Fallopian tube (tissue), 1 donor: ENCODE measurements around a stretch of chr10.

- PRO-cap, result no peak
Observed at GRCh38 chr10:14531968-14532428, 201.3 kb upstream of the FRMD4A start.

GRCh38 chr10:14578184-14579167 is 196.2 kb downstream of the FAM107B start:
- PRO-cap, result no peak

- PRO-cap, result no peak
Observed at GRCh38 chr10:14601022-14601770, 173.5 kb downstream of the FAM107B start.

GRCh38 chr10:14749043-14749780 is 25.5 kb downstream of the FAM107B start:
- PRO-cap, result unidirectional peak, minus-strand start at chr10:14749109

- PRO-cap, result no peak
Observed at GRCh38 chr10:14750726-14751903, 23.6 kb downstream of the FAM107B start.

DNA sequence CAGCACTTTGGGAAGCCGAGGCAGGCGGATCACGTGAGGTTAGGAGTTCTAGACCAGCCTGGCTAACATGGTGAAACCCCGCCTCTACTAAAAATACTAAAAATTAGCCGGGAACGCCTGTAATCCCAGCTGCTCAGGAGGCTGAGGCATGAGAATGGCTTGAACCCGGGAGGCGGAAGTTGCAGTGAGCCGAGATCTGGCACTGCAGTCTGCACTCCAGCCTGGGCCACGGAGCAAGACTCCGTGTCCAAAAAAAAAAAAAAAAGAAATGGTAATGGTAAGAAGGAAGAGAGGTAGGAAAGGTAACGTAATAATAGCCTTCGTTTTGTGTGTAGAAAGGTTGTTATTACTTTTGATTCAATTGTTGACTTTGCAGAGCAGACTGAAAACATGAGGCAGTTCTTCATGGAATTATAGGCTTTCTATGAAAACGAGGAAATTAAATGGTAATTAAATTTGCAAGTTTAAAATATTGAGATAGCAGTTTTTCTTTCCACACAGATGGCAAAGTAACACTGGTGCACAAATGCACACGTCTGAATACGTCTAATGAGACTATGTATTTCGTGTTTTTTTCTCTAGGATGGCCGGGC is 1.3 kb downstream of the HSPA14 start:
- PRO-cap, result no peak

DNA sequence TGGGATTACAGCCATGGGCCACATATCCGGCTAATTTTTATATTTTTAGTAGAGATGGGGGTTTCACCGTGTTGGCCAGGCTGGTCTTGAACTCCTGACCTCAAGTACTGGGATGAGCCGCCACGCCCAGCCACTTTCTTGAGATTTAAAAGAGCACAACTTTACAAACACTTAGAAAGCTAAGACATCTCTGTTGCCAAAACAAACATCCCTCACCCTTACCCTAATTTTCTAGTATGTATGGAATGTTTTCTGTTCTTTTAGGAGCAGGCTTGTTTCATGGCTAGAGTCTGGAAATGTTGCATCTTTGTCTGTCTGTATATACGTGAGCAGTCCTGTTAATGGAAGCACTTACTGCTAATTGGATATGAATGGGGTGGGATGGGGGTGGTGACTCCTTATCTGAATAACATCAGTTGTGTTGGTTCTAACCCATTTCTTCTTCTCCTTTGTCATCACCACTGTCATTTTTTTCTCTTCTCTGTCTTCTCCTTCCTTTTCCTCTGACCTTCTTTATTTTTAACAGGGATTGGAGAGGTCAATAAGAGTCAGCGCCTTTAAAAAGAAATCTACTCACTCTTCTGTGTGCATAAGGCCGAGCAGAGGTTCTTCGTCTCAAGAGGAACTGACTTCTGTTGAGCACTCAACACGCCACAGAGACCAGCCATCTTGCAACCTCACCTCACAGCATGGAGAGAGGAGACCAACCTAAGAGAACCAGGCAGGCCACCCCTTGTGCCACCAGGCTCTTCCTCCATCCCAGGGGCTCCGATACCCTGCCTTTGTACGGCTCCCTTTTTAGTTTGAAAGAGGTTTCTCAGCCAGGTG is 3.1 kb downstream of the OLAH start:
- PRO-cap, result no peak

- PRO-cap, result no peak
Observed at GRCh38 chr10:16440296-16440967, 3.6 kb downstream of the PTER start.

DNA sequence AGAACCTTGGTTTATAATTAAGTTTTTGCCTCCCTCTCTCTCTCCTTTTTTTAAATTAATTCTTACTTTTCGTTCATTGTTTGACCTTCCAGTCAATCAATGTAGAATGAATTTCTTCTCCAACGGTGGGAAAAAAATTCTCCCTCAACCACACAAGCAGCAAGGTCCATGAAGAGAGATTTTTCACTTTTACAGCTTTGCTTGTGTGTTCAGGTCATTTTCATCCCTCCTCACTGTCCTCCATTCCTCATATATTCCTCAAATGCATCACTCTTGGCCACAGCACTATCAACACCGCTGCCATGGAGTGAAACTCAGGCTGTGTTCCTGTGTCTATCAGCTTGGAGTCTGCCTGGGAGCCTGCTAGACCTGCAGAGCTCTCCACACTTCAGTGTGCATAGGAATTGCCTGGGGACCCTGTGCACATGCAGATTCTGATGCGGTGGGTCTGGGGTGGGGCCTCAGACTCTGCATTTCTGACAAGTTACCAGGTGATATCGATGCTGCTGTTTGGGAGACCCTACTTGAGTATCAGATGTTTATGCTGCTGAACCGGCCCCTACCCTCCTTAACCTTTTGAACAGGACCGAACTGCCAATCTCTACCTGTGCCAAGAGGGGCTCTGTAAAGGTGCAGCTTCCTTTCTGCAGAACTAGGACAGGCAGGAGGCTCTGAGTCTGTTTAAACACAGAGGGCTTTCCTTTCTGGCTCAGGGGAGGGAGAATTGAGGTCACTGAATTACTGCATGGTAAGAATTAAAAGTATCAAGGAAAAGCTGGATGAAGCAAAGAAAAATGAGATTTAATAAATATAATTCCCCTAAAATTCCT is 107.3 kb upstream of the C1QL3 start:
- PRO-cap, result no peak

GRCh38 chr10:17023772-17024617 is 105.6 kb downstream of the CUBN start:
- PRO-cap, result no peak

- PRO-cap, result no peak
Observed at GRCh38 chr10:17025495-17026563, 103.8 kb downstream of the CUBN start.

- PRO-cap, result no peak
Observed at GRCh38 chr10:17100584-17101006, 29.0 kb downstream of the CUBN start.

- PRO-cap, result no peak
Observed at GRCh38 chr10:17115100-17115563, 14.5 kb downstream of the CUBN start.

GRCh38 chr10:17214687-17215695 is 13.1 kb upstream of the VIM start:
- PRO-cap, result no peak

DNA sequence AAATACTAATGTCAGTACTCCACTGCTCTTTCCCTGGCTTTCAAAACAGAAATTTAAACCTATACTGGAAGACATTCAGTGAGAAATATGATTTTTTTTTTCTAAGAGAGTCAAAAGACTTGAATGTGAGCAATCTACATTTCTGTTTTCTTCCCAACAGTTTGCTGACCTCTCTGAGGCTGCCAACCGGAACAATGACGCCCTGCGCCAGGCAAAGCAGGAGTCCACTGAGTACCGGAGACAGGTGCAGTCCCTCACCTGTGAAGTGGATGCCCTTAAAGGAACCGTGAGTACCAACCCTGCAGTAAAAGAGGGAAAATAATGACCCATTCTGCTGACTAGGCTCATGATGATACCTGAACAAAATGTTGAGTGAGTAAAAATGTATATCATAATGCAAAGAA is 6.5 kb downstream of the VIM start:
- PRO-cap, result no peak

DNA sequence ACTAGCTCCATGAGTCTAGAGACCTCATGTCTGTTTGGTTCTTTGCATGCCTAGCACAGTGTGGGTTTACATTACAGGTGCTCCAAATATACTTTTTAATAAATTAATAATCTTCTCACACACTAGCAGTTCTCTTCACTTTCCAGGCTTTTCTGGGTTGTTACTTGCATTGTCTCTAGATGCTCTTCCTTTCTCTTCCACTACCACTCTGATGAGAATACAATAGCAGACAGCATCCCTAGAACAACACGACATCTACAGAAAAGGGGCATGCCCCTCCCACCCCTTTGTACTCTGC is 31.0 kb downstream of the ST8SIA6 start:
- PRO-cap, result no peak

GRCh38 chr10:17428167-17429138 is 25.9 kb downstream of the ST8SIA6 start:
- PRO-cap, result no peak

GRCh38 chr10:17511134-17511671 is 56.8 kb upstream of the ST8SIA6 start:
- PRO-cap, result no peak

DNA sequence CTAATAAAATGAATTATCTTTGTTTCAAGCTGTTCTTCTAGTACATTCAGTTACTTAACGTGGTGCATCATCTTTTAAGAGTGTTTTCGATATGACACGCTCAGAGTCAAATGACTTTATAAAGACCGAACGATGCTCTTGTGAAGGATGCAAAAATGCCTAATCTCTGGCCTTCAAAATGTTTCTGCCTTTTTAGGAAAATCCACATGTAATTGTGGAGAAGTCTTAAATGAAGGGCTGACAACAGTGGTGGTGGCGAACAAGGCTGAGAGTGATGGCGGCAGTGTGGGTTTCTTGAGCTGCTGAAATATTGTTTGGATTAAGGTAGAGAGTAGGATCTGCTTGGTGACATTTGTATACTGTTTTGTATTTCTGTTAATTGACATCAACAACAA is 47.5 kb downstream of the CACNB2 start:
- PRO-cap, result no peak

- PRO-cap, result no peak
Observed at GRCh38 chr10:18333560-18334091, 193.4 kb downstream of the CACNB2 start.